Sigmoid colon (tissue), 4 donors: ENCODE results near the genes TTC3 and VPS26C.

DNA sequence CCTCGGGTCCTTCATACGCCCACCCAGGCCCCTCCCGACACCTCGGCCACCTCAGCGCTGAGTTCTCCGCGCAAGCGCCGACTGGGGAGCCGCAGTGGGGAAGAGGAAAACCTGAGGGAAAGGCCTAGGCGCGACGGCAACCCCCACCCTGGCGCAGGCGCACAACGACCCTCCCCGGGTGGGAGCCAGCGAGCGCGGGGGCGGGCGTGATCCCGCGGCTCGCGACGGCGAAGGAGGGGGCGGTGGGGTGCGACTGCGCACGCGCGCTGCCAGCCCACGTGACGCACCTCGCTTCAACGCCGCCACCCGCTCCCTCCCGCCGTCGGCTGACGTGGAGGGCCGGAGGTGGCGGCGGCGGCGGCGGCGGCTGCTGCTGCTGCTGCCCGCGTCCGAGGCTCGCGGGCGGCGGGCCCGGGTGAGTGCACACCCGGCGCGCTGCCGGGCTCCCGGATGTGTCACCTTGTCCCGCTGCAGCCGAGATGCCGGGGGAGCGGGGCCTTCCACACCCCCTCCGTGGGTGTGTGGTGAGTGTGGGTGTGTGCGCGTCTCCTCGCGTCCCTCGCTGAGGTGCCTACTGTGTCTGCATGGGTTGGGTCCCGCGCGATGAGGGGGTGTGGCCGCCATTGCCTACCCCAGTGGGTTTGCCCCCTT is at the start of gene TTC3:
Gene TTC3, plus strand, starts transcription at position 305 of the 651 bp plus-strand sequence.
- PRO-cap: bidirectional peak, plus-strand start at position 322 of the sequence, minus-strand start at position 145 of the sequence
- RAMPAGE, long total RNA, 4 experiments: start-site peak on the minus strand in 4 of 4 experiments, centred at positions 99 to 146 of the sequence, 38 to 497 reads per replicate

GRCh38 chr21:37267225-37267810 is at the start of gene VPS26C:
Gene VPS26C, minus strand, starts transcription at chr21:37267334.
- PRO-cap: bidirectional peak, plus-strand start at chr21:37267699, minus-strand start at chr21:37267388
- RAMPAGE, long total RNA, 4 experiments: start-site peak on the minus strand in 4 of 4 experiments, at chr21:37267318-37267547 at its widest, 35 to 219 reads per replicate

- PRO-cap: no peak
- RAMPAGE, long total RNA, 4 experiments: no peak in any of the 4 experiments
Measured at GRCh38 chr21:37408699-37409145, 42.1 kb downstream of the DYRK1A start.

GRCh38 chr21:37443983-37444633 is 77.5 kb downstream of the DYRK1A start:
- PRO-cap: no peak
- RAMPAGE, long total RNA, 4 experiments: no peak in any of the 4 experiments

- PRO-cap: no peak
- RAMPAGE, long total RNA, 4 experiments: no peak in any of the 4 experiments
Measured at GRCh38 chr21:37477931-37478580, 111.5 kb downstream of the DYRK1A start.

GRCh38 chr21:37506015-37506313 is 139.4 kb downstream of the DYRK1A start:
- PRO-cap: no peak
- RAMPAGE, long total RNA, 4 experiments: no peak in any of the 4 experiments

DNA sequence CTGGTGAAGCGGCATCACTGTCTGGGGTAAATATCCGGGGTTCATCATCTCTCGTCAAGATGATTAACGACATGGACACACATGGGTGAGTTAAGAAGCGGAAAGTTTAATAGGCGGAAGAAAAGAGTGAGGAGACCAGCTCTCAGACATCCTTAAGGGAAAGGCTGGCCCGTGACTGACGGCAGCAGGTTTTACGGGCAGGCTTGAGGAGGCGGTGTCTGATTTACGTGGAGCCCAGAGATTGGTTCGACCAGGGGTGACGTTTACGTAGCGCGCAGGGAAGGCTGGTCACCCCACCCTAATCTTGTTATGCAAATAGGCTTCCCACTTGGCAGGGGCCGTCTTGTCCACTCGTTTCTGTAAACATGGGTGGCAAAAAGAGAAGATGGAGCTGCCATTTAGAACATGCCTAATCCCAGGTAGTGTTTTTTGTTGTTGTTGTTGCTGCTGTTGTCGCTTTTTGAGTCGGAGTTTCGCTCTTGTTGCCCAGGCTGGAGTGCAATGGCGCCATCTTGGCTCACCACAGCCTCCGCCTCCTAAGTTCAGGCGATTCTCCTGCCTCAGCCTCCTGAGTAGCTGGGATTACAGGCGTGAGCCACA is 135.5 kb upstream of the KCNJ15 start:
- PRO-cap: no peak
- RAMPAGE, long total RNA, 4 experiments: no peak in any of the 4 experiments

GRCh38 chr21:38323598-38324140 is 66.9 kb downstream of the KCNJ15 start:
- PRO-cap: no peak
- RAMPAGE, long total RNA, 4 experiments: no peak in any of the 4 experiments

GRCh38 chr21:38646060-38647155 is 148.1 kb upstream of the ERG start:
- PRO-cap: bidirectional peak, plus-strand start at chr21:38646897, minus-strand start at chr21:38646593
- RAMPAGE, long total RNA, 4 experiments: no peak in any of the 4 experiments

DNA sequence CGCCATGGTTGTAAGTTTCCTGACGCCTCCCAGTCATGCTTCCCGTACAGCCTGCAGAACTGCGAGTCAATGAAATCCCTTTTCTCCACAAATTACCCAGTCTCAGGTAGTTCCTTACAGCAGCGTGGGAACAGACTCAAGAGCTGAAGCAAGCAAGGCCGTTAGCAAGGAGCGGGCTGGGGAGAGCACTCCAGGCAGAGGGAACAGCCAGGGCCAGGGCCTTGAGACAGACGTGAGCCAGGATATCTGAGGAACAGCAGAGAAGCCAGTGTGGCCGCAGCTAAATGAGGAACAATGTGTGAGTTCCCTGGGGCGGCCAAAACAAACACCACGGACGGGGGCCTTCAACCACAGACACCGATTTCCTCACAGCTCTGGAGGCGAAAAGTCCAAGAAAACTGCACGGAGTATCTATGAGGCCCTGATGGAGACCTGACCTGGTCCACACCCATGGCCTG is 54.1 kb upstream of the ETS2 start:
- PRO-cap: no peak
- RAMPAGE, long total RNA, 4 experiments: no peak in any of the 4 experiments

- PRO-cap: no peak
- RAMPAGE, long total RNA, 4 experiments: no peak in any of the 4 experiments
Measured at GRCh38 chr21:38787227-38788318, 18.2 kb upstream of the ETS2 start.

DNA sequence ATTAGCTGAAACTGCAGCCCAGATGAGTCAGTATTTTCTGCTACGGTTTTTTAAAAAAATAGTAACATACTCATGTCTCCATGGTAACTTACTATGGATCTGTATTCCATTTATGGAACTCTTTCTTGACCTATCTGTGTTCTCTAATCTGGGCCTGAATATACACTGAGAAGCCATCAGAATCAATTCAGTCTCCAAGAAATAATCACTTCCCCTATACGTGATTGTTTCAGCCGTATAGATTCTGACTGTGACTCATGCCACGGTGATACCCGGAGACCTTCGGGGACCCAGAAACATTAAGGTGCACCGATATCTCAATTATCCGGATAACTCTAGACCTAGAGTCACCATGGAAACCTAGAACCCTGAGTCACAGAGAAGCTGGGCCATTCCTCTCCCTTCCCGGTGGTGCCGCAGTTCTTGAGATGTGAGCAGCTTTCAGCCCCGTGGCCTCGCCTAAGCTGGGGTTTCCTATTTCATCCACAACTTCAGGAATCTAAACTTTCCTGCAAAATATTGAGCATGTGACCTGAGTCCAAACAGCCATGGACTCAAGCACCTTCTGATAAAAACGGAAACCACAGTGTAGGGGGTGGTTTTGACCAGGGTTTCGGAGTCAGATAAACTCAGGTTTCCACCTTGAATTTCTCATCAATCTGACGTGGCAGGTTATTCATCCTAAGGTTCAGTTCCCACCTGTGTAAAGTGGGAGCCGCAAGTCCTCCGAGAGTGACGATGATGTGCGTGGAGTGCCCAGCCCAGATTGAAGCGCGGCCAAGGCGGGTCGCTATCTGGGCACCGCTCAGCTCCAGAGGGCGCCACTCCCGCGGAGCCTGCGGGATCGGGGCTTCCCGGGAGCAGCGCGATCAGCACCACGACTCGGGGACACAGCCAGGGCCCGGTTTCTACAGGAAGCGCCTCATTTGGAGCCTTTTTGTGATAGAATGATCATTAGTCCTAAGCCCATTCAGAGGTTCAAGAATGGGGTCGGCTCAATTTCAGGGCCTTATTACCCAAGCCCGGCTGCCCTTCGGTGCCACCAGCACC is 1.0 kb upstream of the ETS2 start:
- PRO-cap: unidirectional peak, plus-strand start at position 878 of the sequence
- RAMPAGE, long total RNA, 4 experiments: no peak in any of the 4 experiments

DNA sequence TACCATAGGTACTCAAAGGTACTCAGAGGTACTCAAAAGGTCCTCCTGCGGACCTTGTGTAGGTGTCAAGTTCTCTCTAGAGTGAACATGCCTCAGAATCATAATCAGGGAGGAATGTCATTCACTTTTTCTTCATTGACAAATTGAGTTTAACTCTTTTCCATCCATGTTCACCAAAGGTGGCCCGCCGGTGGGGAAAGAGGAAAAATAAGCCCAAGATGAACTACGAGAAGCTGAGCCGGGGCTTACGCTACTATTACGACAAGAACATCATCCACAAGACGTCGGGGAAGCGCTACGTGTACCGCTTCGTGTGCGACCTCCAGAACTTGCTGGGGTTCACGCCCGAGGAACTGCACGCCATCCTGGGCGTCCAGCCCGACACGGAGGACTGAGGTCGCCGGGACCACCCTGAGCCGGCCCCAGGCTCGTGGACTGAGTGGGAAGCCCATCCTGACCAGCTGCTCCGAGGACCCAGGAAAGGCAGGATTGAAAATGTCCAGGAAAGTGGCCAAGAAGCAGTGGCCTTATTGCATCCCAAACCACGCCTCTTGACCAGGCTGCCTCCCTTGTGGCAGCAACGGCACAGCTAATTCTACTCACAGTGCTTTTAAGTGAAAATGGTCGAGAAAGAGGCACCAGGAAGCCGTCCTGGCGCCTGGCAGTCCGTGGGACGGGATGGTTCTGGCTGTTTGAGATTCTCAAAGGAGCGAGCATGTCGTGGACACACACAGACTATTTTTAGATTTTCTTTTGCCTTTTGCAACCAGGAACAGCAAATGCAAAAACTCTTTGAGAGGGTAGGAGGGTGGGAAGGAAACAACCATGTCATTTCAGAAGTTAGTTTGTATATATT is 17.0 kb downstream of the ETS2 start:
- PRO-cap: unidirectional peak, plus-strand start at position 618 of the sequence
- RAMPAGE, long total RNA, 4 experiments: no peak in any of the 4 experiments

GRCh38 chr21:38914380-38915323 is 108.9 kb downstream of the ETS2 start:
- PRO-cap: no peak
- RAMPAGE, long total RNA, 4 experiments: start-site peak on the minus strand in 1 of 4 experiments, at chr21:38915114-38915249 at its widest, 5 reads per replicate

DNA sequence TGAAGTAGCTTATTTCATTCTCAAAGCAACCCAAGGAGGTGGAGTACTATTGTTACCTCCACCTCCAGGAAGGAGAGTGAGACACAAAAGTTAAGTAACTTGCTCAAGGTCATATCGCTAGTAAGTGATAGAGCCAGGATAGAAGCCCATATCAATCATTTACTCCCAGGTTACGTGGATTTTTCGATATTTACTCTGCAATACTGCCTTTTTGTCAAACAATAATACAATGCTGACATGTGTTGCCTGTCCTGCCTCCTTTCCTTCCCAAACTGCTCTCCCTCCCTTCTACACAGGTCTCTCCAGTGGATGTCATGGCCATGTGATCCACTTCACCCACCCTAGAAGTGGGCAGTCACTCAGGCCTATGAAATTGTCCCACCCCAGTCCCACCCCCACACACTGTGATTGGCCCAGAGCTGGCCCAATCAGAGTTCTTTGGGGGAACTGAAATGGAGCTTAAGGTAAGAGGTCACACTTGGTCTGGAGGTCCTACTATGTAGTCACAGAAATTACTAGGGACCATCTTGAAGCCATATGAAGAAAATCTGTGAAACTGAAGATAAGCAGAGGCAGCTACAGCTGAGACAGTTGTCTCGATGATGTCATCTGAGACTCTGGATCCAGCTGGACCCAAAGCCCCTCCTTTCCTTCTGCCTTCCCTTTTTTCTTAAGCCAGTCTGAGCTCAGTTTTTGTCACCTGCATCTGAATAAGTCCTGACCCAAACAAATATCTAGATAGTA is 143.1 kb downstream of the ETS2 start:
- PRO-cap: no peak
- RAMPAGE, long total RNA, 4 experiments: no peak in any of the 4 experiments

DNA sequence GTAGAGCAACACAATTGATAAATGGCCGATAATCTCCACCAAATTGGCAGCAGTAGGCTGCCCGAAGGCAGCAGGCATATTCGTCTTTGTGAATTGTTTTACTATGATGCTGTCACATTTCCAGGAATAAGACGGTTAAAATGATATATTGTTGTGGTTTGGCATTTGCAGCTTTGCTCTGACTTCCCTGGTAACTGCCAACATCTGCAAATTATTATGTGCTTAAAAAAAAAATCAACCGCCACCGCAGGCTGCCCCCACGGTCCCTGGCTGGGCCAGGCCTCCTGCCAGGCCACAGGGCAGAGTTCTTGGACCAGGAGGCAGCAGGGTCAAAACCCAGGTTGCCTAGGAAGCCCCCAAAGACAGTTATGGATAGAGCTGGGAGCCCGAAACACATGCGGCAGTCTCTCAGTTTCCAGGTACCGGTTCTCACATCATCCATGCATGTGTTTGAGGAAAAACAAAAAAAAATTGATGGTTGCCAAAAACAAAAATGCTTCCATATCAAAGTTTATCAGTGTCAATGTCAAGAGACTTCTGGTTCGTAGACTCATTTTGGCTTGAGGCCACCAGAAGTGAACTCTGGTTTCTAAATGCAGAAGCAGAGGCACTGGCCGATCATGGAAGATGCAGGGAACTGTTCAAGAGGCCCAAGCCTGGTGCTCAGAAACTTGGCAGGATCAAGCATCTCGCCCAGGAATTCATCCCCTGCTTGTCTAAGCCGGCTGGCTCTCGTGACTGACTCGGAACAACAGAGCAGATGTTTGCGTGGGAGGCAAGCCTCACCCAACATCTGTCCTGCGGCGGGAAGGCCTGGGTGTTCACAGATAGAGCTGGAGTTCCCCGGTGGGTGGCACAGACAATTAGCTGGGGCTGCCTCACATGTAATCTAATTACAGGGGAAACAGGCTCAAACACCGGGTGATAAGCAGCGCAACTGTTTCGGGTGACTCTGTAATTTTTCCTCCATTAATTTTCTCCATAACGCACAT is 179.6 kb downstream of the ETS2 start:
- PRO-cap: unidirectional peak, plus-strand start at position 796 of the sequence
- RAMPAGE, long total RNA, 4 experiments: no peak in any of the 4 experiments

DNA sequence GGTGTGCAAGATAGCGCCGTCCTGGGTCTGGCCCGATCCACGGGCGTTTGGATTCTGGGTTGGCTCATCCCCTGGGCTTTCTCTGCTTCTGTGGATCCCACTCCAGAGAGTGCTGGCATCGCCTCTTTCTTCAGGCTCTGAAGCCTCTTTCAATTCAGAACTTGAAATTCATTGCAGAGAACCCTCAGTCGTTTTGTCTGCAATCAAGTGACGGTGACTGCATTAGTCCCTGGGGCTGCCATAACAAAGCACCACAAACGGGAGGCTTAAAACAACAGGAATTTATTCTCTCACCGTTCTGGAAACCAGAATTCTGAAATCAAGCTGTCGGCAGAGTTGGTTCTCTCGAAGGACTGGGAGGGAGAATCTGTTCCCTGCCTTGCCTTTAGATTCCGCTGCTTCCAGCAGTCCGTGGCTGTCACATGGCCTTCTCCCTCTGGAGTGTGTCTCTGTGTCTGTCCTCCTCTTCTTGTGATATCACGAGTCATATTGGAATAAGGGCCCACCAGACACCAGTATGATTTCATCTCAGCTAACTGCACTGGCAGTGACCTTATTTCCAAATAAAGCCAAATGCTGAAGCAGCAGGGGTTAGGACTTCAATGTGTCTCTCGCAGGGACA is 181.7 kb downstream of the ETS2 start:
- PRO-cap: unidirectional peak, minus-strand start at position 397 of the sequence
- RAMPAGE, long total RNA, 4 experiments: no peak in any of the 4 experiments

DNA sequence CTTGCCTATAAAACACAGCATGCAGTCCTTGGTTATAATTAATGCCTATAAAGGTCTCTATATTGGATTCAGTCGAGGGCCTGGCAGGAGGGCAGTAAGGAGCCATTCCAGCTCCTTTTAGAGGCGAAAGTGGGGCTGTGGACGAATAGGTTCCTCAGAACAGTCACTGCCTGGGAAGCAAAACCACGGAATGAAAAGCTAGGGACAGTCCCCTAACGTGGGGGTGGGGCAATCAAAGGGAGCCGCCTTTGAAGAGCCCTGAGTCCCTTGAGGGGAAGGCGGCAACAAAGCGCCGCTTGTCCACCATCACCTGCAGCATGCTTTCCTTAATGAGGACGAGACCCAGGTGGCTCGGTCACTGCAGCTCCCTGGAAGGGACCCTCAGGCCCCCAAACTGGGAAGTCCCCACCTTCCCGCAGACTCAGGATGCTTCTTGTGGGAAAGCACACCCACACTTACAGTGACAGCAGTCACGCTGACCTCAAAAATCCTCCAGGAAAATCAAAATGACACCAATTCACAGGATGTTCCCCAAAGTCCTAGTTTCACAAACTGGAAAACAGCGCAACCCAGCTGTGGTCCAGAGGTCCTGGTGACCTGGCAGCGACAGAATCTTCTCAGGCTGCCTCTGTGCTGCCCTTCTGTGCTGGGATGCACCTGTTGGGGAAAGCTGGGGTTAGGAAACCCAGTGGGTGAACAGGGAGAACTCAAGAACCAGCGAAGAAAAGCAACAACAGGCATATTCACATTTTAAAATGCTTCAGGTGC is 184.8 kb downstream of the ETS2 start:
- PRO-cap: no peak
- RAMPAGE, long total RNA, 4 experiments: no peak in any of the 4 experiments

GRCh38 chr21:39005997-39006577 is 177.2 kb downstream of the PSMG1 start:
- PRO-cap: no peak
- RAMPAGE, long total RNA, 4 experiments: no peak in any of the 4 experiments

DNA sequence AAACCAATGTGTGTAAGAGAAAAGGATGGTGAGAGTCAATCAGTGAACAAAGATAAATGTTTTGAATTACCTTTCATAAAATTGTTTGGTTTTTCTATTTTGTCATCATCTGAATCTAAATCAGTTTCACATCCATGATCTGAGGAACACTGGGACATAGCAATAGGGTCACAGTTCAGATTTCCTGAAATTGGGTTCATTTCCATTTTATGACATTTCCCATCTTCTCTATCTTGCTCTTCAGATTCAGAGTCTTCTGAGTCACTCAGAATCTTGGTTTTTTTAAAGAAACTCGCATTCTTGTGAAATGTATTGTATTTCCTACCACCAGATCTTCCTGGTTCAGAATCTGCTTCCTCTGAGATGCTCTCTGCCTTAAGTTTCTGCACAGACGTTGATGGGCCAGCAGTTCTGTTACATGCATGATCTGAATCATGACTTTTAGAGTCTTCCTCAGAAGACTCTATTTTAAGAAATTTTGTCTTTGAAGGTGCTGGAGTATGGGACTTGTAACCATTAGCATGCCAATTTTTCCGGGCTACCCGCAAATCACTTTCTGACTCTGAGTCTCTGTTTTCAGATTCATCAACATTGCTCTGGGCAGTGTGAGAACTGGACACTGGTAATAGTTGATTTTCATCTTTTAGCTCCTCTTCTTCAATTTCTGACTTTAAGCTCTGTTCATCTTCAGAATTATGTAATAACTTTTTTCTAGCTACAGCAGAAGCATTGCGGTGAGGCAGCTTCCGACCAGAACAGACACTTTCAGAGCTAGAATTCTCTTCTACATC is 15.6 kb upstream of the PSMG1 start:
- PRO-cap: no peak
- RAMPAGE, long total RNA, 4 experiments: no peak in any of the 4 experiments